Osteocyte (in vitro differentiated cells): ENCODE data around the gene EDN1.

DNA sequence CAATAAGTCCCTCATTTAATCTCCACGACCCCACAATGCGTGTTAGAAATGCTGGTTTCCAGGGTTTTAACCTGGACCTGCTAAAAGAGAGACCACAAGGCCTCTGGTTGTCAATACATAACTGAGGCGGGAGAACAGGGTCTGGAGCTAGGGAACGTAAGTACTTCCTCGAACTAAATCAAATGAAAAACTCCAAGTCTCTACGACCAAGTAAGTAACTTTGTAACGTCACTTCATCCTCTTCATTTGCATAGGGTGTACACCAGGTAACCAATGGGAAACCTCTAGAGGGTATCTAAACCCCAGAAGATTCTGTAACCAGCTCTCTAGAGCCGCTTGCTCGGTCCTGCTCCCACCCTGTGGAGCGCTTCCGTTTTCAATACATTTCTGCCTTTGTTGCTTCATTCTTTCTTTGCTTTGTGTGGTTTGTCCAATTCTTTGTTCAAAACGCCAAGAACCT lies 133.5 kb upstream of the TMEM170B start:
- PRO-cap = no peak

- PRO-cap = no peak
These were observed 104.4 kb upstream of the TMEM170B start for GRCh38 chr6:11433216-11433571.

GRCh38 chr6:11433738-11434340 lies 103.7 kb upstream of the TMEM170B start:
- PRO-cap = no peak

DNA sequence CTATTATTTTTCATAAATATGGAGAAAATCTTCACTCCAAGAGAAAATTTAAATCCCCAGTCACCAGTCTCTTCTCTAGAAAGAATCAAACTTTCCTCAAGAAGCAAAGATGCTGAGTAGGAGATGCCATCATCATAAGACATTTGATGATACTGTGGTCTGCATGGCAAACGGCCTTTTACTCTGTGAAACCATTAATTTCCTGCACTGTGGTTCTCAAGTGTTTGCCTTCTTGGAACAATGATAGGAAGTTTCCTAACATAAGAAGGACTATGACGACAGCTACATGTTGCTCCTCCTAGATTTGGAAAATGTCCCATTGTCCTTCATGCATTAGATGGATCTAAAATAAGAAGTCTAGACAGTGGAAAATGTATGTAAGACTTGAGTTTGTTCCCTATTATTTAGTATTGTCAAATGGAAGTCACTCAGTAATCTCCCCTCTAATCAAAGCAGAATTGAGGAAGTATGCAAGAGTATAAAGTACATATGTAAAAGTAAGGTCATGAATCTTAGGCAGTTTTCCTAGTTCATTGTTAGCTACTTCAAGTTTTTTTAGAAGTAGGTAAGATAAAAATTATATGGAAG lies 98.5 kb upstream of the TMEM170B start:
- PRO-cap = no peak

DNA sequence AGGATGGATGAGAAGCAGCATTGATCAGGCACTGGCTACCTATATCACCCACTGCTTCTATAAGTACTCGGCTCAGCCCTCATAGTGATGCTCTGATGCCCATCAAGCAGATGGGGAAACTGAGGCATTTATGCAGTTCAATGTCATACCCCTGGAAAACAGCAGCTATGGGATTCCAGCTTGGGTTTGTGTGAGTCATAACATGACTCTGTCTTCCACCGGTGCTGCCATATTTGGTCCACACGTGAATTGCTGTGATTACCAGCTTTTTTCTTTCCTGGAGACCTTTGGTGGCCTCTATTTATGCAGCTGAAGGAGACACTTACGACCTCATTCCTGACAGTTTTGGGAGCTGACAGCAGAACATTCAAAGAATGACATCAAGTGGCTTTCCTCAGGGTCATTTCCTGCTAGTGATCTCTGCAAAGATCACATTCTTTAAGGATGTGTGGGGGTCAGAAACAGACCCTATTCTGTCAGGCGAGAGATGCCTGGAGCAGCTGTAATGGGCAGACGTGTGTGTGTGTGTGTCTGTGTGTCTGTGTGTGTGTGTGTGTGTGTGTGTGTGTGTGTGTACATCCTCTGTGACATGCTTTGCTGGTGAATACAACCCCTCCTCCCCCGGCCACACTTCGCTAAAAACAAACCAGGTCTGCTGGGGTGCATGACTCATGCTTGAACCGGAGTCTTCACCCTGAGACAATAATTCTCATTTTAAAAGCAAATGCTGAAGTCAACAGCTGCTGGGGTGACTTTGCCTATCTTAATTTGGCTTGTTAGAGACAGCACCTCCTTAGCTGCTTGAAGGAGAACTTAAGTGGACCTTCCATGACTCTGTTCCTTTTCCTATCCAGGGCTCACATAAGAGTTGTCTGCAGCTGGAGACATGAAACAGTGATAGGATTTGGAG lies 115.6 kb downstream of the TMEM170B start:
- PRO-cap = no peak

GRCh38 chr6:11833764-11834179 lies 55.2 kb upstream of the ADTRP start:
- PRO-cap = no peak

DNA sequence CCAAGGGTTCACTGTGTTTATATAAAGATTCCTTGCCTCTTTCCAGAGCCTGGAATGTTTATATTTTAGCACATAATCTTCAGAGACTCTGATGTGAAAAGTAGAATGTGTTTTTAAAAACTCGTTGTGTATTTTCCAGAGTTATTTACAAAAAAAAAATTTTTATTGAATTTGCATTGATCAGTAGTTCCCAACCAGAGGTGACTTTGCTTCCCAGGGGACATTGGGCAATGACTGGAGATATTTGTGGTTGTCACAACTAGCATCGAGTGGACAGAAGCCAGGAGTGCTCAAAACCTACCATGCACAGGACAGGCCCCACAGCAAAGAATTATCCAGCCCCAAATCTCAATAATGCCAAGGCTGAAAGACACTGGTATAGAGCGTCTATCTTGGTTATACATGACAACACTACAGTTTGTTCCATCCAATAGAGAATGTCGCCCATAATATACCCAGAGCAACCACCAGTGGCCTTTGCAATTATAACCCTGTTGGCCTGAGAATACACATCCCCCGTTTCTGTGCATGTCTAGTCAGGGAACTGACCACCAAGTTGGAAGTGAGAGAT lies 75.8 kb upstream of the ADTRP start:
- PRO-cap = no peak

GRCh38 chr6:11921082-11921501 lies 91.0 kb upstream of the HIVEP1 start:
- PRO-cap = unidirectional peak, plus-strand start at chr6:11921228

DNA sequence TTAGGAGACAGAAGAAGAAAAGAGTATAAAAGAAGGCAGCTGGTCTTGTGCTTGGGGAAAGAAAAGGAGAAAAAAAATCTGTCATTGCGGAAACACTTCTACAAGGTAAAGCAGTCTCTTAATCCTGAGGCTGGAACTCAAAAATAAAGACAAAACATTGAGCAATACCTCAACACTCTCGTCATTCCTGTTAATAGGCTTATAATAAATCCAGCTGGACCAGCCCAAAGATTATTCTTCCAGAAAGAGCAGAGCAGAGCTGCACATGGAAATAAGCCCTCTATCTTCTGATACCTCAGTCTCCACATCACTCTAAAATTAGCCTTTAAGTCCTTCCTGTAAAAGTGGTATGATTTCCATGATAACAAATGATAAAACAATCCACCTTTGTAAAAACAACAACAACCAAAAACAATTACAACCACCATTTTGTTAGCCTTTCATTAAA lies 62.0 kb upstream of the HIVEP1 start:
- PRO-cap = no peak

DNA sequence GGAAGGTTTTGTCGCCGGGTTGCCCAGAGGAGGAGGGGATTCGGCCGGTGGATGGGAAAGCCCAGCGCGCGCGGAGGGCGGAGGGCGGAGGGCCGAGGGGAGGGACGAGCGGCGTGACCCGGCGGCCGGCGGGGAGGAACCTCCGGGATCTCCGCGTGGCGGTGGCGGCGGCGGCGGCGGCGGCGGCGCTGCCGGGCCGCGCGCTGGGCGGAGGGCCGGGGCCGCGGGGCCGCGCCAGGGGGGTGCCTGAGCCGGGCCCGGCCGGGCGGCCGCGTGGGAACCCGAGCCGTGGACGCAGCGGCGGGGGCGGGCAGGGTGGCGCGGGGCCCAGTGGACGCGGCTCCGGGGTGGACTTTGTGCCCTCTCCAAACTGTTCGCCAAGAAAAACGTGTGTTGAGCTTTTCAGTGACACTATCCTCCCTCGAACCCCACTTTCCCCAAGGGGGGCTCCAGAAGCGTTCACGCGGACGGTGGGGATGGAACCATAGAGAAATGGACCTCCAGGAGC lies 3.1 kb upstream of the HIVEP1 start:
- PRO-cap = bidirectional peak, plus-strand start at position 237 of the sequence, minus-strand start at position 20 of the sequence

- PRO-cap = no peak
These were observed 1.9 kb downstream of the HIVEP1 start for GRCh38 chr6:12013992-12014490.

- PRO-cap = no peak
These were observed 109.1 kb downstream of the HIVEP1 start for GRCh38 chr6:12121063-12121808.

DNA sequence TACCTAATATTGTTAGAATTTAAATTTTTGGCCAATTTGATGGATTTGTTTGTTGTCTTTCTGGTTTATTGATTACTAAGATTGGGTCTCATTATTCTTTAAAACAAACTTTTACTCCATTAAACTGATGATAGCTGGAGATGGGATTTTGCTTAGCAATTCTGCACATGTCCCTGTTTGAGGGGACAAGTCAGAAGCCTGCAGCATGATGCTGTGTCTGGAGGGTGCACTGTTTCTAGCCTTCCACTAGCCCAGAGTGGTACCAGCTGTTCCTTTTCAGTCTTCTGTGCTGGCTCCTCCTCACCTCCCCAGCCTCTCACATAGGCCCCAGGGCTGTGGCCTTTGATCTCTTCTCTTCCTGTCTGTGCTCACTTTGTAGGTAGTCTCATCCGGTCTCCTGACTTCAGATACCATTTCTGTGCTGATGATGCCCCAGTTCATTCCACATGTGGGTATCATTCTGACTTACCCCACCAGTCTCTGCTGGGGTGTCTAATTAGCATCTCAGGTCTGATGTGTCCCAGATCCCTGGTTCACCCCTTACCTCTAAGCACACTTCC lies 126.2 kb downstream of the HIVEP1 start:
- PRO-cap = no peak

- PRO-cap = bidirectional peak, plus-strand start at chr6:12290361, minus-strand start at chr6:12290119; bidirectional peak, plus-strand start at chr6:12290442, minus-strand start at chr6:12290469
These were observed at the start of gene EDN1 for GRCh38 chr6:12289785-12290913. EDN1 (plus strand) TSS chr6:12290361.

GRCh38 chr6:12314593-12315206 lies 24.5 kb downstream of the EDN1 start:
- PRO-cap = no peak

DNA sequence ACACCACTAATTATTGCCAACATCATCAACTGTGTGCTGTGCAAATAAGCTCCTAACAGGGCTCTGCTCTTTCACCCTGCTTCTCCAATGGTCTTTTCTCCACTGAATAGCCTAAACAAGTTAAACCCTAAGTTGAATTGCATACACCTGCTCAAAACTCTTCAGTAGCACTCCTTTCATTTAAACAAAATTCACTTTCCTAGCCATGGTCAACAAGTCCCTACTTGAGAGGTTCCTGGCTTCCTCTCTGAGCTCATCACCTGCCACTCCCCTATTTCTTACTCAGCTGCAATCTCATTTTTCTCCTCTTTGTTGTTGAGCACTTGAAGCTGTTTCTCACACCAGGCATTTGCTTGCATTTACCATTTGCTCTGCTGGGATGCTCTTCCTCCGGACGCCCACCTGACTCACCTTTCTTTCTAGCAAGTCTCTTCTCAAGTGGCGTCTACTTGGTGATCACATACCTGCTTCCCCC lies 38.5 kb downstream of the EDN1 start:
- PRO-cap = no peak

- PRO-cap = no peak
These were observed 76.5 kb downstream of the EDN1 start for GRCh38 chr6:12366585-12367113.

- PRO-cap = no peak
These were observed 93.2 kb downstream of the EDN1 start for GRCh38 chr6:12383338-12383868.

GRCh38 chr6:12485286-12485961 lies 195.3 kb downstream of the EDN1 start:
- PRO-cap = no peak

- PRO-cap = no peak
These were observed 122.4 kb upstream of the PHACTR1 start for GRCh38 chr6:12594206-12594582.